Bronchus fibroblast of lung (primary cell): Measurements from ENCODE around the genes RSPH10B2 and CCZ1B.

DNA sequence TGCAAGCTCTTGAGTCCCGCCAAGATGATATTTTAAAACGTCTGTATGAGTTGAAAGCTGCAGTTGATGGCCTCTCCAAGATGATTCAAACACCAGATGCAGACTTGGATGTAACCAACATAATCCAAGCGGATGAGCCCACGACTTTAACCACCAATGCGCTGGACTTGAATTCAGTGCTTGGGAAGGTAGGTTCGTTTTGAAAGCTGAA, 6.0 kb downstream of the AIMP2 start:
- RAMPAGE, long total RNA: no peak

DNA sequence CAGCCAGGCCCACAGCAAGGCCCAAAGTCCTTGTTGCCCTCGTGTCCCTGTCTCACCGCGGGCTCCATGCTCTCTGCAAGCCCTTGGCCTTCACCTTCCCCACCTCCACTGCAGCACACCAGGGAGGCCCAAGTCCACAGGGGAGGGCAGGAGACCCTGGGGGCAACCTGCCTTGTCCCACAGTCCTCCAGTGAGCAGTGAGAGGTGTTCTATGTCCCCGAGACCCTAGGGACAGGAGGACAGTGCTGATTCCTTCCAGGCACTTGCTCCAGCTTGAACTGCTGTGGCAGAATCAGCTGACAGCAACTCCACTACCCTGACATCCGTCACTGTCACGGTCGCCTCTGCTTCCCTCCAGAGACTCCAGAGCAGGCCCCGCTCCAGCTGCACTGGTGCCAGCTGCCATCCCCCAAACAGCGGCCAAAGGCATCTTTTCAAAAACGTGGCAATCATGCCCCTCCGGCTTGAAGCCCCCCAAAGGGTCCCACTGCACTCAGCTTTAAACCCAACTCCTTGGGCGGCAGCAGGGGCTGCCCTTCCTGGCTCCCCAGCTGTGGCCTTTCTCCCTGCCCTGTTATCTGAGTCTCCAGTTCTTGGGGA, 62.5 kb downstream of the USP42 start:
- RAMPAGE, long total RNA: no peak

DNA sequence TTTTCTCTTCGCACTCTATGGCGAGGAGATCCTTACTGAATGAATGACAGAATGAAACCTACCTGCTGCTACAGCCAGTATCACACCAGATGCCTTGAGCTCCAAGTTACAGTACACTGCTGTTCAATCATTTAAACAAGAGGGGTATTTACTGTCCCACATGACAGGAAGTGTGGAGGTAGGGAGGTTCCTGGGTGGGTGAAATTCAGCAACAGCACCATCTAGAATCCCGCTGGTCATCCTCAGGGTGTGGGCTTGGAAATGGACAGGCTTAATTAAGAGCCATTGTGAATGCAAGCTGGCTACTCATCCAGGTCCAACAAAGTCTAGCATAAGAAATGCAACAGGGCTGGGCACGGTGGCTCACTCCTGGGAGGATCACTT, 14.8 kb downstream of the CYTH3 start:
- RAMPAGE, long total RNA: no peak

DNA sequence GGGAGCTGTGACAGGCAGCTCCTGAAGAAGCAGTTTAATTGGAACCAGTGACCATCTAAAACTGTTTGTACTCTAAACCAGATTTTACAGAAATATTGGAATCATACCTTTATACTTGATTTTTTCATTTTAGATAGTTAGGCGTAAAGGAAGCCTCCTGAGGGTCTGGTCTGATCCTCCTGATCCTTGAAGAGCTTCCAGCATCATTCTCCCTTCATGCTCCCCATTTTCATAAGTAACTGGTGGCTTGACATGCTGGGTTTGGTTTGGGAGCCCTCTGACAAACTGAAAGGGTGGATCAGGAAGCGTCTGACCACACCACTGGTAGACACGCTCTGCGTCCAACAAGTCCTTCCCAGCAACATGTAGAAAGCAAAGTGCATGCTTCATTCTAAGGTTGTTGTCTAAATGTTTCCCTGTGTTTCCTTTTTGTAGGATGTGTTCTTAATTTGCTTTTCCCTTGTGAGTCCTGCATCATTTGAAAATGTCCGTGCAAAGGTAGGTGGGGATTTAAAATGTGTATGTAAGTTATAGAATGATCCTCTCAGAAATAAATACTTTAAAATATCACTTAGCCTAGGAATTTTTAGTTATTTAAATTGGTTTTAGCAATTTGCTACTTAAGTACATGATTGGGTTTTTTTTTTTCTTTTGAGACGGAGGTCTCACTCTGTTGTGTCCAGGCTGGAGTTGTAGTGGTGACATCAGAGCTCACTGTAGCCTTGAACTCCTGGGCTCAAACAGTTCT, 25.5 kb downstream of the RAC1 start:
- RAMPAGE, long total RNA: no peak

DNA sequence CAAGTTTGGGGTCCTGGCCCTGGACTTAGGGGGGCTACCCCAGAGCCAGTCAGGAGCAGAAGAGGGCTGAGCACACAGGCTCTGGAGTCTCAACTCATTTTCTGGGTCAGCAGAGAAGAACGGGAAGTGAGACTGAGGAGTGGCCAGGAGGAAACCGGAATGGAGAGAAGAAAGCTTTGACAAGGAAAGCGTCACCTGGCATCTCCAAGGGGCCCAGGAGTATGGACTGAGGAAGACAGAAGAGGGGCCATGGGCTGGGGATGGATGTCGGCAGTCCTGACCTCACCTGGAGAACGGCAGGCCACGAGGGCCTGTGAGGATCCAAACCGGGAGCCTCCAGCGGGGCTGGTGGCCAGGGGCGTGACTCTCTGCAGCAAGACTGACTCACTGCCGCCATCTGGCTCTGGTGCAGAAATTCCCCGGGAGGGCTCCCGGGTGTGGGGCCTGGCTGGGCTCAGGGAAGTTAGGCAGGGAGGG, 23.7 kb downstream of the DAGLB start:
- RAMPAGE, long total RNA: no peak

DNA sequence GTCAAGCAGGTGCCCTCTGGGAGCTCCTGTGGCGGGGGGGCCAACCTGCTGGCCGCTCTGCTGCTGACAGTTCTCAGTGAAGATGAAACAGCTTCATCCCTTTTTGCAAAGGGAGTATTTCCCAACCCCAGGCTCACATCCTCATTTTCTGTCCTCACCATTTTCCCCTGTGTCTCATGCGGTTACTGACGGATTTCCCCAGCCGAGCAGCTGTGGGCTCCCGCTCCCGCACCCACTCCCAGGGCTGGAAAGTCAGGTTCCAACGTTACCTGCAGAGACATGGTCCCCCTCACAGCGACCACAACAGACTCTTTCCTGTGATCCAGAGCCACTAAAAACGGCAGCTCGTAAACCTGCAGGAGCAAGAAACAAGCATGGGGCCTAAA, 23.3 kb downstream of the DAGLB start:
- RAMPAGE, long total RNA: no peak

DNA sequence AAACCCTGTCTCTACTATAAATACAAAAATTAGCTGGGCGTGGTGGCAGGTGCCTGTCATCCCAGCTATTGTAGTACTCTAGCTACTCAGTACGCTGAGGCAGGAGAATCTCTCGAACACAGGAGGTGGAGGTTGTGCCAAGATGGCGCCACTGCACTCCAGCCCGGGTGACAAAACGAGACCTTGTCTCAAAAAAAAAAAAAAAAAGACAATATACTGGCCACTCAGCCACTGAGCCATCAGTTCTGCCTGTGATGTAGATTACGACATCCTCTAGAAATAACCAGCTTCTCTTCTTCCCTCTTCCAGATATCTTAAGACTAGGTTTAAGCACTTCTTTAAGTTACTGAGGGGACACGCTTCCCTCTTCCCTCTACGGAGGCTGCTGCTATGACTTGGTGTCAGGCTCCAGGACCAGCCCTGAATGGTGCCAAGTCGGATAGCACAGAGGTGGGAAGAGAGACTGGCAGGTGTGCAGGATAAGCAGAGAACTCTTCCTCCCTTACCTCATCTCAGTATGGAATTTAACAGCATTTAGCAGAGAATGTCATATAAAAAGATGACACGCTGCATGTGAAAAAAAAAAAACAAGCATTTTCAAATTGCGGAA, 14.0 kb downstream of the DAGLB start:
- RAMPAGE, long total RNA: no peak

DNA sequence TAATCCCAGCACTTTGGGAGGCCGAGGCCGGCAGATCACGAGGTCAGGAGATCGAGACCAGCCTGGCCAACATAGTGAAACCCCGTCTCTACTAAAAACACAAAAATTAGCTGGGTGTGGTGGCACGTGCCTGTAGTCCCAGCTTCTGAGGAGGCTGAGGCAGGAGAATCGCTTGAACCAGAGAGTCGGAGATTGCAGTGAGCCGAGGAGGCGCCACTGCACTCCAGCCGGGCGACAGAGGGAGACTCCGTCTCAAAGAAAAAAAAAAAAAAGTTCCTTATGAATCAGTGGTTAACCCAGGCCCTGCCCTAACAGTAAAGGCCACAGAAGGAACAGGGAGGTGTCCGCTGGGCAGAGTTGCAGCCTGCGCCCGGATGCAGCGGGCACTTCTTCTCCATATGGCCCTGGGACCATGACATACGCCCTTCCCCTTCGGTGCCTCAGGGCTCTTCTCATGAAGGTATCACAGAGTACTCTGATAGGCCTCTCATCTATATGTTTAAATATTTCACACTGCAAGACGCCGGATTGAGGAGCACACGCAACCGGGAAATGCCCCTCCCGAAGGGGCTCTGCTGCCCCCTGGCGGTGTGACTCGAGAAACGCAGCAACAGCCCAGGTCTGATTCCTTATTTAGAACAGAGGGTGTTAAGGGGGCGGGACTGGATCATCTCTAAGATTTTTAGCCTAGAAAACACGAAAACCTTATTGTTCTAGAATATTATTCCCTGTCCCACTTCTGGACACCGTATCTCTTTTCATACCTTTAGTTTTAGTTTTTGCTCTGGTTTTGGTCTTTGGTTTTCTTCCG, 12.3 kb downstream of the DAGLB start:
- RAMPAGE, long total RNA: no peak

GRCh38 chr7:6472117-6472631, 11.8 kb downstream of the KDELR2 start:
- RAMPAGE, long total RNA: no peak

GRCh38 chr7:6590525-6590849, 666 bp downstream of the INTS15 start:
- RAMPAGE, long total RNA: no peak

DNA sequence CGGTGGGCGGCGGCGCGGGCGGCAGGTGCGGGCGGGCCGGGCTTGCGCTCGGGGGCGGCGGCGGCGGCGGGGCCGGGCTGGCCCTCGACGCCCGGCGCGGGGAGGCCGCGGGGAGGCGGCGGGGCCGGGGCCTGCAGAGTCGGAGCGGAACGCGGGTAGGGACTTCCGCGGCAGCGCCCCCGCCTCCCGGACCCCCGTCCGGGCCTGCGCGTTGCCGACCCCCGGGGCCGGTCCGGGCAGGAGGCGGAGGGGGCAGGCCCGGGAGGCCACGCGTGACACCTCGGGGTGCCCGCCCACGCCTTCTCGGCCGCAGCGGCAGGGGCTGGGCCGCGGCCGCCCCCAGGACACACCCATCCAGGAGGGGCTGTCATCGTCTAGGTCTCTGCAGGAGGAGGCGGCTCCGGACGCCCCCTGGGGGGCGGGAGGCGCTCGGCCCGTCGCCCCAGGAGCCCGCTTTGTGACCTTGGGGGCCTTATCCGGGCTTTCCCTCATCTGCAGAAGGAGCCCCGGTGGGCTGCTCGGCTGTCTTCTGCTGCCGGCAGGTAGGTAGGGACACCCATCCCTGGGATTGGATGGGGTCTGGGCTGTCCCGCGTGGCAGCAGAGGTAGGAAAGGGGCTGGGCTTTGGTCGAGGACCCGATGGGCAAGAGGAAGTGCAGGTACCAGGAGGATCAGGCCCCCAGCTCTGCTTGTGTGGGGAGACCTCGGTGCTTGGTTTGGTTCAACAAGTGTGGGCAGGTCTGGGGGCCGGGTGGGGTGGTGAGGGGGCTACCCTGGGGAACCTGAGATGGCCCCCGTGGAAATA, 552 bp downstream of the ZNF316 start:
- RAMPAGE, long total RNA: no peak

GRCh38 chr7:6642122-6642550, 5.0 kb downstream of the ZNF316 start:
- RAMPAGE, long total RNA: no peak

GRCh38 chr7:6644200-6644821, 7.2 kb downstream of the ZNF316 start:
- RAMPAGE, long total RNA: no peak

GRCh38 chr7:6753922-6754502, at the start of gene RSPH10B2:
Gene RSPH10B2, plus strand, starts transcription at chr7:6754103.
- RAMPAGE, long total RNA: no peak

GRCh38 chr7:6825886-6826543, at the start of gene CCZ1B:
Gene CCZ1B, minus strand, starts transcription at chr7:6826275.
- RAMPAGE, long total RNA: no peak

- RAMPAGE, long total RNA: no peak
Observed at GRCh38 chr7:7158723-7159099, 23.6 kb upstream of the C1GALT1 start.

GRCh38 chr7:7159100-7159760, 23.1 kb upstream of the C1GALT1 start:
- RAMPAGE, long total RNA: no peak

DNA sequence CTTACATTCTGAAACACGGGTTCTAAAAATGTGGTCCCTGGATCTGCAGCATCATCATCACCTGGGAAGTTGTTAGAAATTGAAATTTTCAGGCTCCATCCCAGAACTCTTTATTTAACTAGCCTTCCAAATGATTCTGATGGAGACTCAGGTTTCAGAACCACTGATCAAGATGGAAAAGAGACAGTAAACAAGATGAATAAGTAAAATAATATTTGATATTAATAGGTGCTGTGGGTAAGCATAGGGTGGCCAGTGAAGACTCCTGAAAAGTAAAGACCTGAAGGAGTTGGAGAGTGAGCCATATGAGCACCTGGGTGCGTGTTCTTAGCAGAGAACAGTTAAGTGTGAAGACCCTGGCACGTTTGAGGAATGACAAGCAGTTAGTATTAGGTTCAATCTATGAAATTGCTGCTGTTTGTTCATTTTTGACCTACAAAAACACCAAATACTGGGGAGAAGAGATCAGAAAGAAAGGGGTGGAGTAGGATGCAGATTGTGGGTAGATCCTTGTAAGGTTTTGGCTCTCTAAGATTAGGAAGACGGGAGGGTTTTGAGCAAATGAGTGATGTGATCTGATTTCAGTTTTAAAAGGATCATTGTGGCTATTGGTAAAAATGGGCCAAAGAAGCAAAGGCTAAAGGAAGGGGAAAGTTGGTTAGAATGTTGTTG, 4.2 kb downstream of the C1GALT1 start:
- RAMPAGE, long total RNA: no peak

DNA sequence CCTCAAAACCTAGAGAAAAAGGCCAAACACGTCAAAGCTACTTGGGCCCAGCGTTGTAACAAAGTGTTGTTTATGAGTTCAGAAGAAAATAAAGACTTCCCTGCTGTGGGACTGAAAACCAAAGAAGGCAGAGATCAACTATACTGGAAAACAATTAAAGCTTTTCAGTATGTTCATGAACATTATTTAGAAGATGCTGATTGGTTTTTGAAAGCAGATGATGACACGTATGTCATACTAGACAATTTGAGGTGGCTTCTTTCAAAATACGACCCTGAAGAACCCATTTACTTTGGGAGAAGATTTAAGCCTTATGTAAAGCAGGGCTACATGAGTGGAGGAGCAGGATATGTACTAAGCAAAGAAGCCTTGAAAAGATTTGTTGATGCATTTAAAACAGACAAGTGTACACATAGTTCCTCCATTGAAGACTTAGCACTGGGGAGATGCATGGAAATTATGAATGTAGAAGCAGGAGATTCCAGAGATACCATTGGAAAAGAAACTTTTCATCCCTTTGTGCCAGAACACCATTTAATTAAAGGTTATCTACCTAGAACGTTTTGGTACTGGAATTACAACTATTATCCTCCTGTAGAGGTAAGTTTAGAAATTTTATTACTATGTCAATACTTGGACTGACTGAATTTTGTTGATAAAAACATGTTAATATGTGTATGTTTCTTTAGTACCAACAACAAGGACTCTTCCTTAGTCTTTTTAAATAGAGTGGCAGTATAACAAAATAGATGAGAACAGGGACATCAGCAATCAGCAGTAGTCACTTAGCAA, 56.2 kb downstream of the C1GALT1 start:
- RAMPAGE, long total RNA: no peak

GRCh38 chr7:7271054-7271525, 88.7 kb downstream of the C1GALT1 start:
- RAMPAGE, long total RNA: no peak